Measurements from ENCODE around the gene TFIP11.

DNA sequence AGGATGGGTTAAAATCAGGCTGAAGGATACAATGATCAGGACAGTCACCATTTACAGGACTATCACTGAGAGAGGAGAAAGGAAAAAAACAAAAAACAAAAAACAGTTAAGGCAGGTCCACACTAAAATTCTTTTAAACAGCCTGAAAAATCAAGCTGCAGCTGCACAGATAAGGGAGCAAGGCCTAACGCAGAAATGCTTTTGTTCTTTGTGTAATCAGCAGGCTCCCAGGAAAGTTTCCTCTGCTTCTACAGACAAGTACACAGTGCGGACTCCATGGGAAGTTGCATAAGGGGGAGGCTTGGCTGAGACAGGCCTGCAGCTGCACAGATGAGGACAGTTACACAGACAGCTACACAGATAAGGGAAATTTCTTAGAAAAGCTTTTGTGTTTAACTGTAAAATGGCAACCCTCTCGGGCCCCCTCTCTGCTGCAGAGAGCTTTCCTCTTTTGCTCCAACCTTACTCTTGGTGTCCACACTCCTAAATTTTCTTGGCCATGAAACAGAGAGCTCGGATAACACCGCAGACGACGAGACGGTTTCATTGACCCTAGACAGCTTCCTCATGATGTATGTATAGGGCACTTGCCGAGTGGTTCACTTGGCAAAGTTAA, 45.6 kb downstream of the PIWIL3 start:
- RRBS: no CpG with 5 or more reads among the region's 9 CpGs

GRCh38 chr22:24816623-24817143, 10.7 kb downstream of the SGSM1 start:
- RRBS: no CpG with 5 or more reads among the region's 7 CpGs

- RRBS: no CpG with 5 or more reads among the region's 9 CpGs
Measured at GRCh38 chr22:24983217-24983766, 30.8 kb downstream of the KIAA1671 start.

- RRBS: no CpG with 5 or more reads among the region's 7 CpGs
Measured at GRCh38 chr22:25006452-25007092, 54.1 kb downstream of the KIAA1671 start.

DNA sequence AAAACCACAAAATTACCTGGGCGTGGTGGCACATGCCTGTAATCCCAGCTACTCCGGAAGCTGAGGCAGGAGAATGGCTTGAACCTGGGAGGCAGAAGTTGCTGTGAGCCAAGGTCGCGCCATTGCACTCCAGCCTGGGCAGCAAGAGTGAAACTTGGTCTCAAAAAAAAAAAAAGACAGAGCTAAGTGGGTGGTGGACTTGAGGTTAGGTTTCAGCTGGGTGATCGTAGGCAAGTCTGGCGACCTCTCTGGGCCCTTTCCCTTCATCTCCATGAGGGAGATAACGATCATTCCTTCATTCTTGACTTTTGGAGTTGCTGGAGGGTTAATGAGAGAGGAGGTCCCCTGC, 74.0 kb downstream of the KIAA1671 start:
- RRBS: no CpG with 5 or more reads among the region's 7 CpGs

GRCh38 chr22:25027383-25028014, 75.0 kb downstream of the KIAA1671 start:
- RRBS: no CpG with 5 or more reads among the region's 10 CpGs

DNA sequence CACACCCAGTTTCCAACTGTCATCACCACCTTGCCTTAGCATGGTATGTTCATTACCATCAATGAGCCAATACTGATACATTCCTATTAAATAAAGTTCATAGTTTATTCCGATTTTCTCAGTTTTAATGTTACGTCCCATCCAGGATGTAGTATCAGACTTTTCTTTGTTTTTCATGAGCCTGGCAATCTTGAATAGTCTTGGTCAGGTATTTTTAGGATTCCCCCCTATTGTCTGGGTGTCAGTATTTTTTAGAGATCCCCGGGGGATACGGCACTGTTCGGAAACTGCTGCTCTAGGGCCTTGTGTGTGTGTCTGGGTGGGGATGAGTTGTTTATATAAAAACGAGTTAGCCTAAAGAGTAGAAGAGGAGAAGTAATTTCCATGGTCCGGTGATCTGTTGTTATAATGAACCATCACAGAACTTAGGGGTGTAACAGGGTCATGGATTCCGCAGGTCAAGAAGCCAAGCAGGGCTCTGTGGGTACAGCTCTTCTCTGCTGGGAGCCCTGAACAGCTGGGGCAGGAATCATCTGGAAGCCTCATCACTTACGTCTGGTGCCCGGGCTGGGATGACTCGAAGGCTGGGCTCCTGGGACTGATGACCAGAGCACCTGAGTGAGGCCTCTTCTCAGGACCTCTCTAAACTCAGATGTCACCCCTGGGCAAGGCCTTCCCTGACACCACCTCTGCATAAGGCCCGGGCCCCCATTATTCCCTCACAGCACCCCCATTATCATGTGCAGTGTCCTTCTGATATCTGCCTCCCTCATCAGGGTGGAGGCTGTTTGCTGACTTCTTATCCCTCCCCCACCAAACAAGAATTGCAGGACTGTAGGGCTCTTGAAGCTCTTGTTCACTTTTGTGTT, 106.0 kb downstream of the KIAA1671 start:
- RRBS: no CpG with 5 or more reads among the region's 12 CpGs

DNA sequence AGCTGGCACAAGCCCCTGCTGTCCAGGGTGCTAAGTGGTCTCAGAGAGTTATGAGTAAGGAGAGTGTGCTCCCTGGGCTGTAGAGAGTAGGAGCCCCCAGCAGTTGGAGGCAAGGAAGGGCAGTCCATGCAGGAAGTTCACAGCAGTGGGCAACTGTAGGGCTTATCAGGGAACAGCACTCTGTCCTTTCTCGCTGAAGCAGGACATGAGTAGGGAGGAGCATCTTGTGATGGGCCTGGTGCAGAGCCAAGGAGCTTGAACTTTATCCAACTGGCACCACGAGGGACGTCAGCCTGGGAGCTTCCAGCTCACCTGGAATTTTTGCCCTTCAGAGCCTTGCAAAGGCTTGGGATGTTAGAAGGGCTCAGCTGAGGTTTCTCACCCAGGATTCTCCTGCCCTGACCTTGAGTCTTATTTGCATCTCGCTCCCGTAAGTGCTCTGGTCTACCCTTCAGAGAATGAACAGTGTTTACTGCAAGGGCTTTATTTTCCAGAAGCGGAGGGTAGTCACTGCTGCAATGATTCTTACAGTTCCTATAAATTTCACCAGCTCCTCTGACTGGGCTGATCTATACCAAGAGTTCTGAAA, 51.2 kb upstream of the CRYBB3 start:
- RRBS: no CpG with 5 or more reads among the region's 6 CpGs

GRCh38 chr22:25166979-25167536, 32.6 kb upstream of the CRYBB3 start:
- RRBS: no CpG with 5 or more reads among the region's 8 CpGs

GRCh38 chr22:25179021-25179682, 20.5 kb upstream of the CRYBB3 start:
- RRBS: no CpG with 5 or more reads among the region's 54 CpGs

GRCh38 chr22:25447692-25448369, 116.6 kb upstream of the GRK3 start:
- RRBS: no CpG with 5 or more reads among the region's 30 CpGs

DNA sequence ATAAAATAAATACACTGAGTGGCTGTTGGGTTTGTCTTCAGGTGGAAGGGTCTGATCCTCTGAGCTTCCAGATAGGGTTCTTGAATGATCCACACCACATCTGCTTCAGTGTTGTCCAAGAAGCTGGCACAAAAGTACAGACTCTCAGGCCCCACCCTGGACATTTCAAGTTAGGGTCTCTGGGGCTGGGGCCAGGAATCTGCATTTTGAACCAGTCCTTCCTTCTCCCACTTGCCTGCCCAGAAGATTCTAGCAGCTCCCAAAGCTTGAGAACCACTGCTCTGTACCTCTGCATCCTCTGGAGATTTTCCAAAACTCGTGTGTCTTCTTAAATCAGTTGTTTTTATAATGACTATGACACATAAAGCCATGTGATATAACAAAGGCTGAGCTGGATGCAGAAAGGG, 37.6 kb upstream of the GRK3 start:
- RRBS: no CpG with 5 or more reads among the region's 1 CpG

- RRBS: no CpG with 5 or more reads among the region's 26 CpGs
Measured at GRCh38 chr22:25754491-25755253, 12.7 kb downstream of the MYO18B start.

GRCh38 chr22:26311649-26312090, 117.4 kb upstream of the ASPHD2 start:
- RRBS: no CpG with 5 or more reads among the region's 12 CpGs

GRCh38 chr22:26511920-26512746, at the start of gene TFIP11:
Gene TFIP11 (minus strand): TSS chr22:26512473.
- RRBS: 2% methylated on average over 9 of the region's 43 CpGs

DNA sequence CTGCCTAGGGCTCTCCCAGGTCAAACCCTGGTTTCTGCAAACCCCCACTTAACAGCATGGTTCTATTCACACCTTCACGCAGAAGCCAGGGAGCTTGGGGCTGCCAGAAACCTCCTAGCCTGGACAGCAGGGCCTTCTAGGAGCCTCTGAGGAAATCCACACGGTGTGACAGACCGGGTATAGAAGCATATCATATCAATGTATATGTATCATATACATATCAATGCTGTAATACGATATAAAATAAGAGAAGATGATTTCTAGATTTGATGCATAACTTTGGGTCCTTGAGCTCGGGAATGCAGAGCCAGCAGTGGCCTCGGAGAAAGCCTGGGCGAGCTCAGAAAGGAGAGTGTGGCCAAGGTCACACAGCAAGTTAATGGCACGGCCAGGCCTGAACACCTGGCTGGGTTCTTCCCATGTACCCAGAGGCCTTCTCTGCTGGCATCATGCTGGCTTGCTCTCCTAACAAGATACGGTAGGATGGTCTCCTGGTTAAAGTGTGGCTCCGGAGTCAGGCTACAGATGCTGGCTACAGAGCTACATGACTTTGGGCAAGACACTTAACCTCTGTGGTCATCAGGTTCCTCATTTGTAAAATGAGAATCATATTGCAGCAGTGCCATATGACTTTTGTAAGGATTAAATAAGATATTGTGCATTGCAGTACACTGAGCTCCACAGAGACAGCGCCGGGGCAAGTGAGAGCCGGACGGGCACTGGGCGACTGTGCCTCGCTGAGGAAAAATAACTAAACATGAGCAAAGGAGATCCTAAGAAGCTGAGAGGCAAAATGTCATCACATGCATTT, 30.0 kb downstream of the TPST2 start:
- RRBS: no CpG with 5 or more reads among the region's 16 CpGs

DNA sequence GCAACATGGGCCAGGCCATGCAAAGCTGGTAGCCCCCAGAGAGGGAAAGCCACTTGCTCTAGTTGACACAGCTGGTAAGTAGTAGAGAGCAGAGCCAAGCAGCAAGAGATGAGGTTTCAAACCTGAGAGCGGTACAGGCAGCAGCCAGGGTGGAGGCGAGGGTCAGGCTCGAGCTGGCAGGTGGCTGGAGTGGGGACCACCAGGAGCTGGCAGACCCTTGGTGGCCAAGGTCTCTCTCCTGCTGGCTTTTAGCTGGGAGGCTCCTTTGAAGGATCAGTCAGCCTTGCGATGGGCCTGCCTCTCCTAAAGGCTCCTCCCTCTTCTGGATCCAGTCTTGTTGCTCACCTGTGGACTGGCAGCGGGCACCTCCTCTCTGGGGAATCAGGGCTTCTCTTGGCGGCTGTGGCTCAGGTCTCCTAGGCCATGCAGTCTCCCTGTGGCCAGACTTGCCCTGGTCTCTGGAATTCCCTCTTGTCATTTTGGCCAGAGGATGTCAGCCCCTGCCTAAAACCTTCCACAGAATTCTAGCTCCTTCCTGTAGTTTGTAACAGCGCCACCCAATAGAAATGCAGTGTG, 24.7 kb downstream of the TPST2 start:
- RRBS: no CpG with 5 or more reads among the region's 7 CpGs

GRCh38 chr22:26628512-26629022, 6.8 kb downstream of the CRYBA4 start:
- RRBS: no CpG with 5 or more reads among the region's 2 CpGs

DNA sequence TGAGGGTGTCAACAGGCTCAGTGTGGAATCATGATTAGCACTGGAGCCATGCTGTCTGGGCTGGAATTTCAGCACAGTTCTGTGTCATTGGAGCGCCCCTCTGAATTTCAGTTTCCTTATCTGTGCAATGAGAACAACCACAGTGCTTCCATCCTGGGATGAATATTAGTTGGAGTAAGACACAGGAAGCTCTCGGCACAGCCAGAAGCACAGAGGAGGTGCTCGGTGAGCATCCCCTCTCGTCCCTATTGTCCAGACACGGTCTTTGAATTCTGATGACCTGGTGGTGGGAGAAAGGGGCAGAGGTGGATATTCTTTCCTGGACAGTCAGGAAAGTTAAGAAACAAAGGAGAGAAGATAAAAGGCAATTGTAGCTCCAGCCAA, 92.4 kb downstream of the CRYBA4 start:
- RRBS: no CpG with 5 or more reads among the region's 5 CpGs

DNA sequence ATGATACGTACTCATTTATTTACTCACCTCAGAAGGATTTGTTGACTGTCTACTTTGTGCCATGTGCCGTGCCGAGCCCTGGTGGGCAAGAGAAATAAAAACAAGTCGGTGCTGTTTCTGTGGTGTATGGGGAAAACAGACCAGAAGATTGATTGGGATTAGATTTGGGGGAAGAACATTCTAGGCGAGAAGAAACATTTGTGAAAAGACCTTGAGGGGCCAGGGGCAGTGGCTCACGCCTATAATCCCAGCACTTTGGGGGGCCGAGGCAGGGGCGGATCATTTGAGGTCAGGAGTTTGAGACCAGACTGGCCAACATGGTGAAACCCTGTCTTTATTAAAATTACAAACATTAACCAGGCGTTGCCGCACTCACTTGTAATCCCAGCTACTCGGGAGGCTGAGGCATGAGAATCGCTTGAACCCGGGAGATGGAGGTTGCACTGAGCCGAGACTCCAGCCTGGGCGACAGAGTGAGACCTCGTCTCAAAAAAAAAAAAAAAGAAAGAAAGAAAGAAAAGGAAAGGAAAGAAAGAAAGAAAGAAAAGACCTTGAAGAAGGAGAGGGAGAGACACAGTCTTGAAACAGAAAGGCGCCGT, 120.7 kb downstream of the CRYBA4 start:
- RRBS: no CpG with 5 or more reads among the region's 18 CpGs

Measured in HL-60 (cell line).